Frontal cortex (tissue), 2 donors: Measurements from ENCODE around the genes TCF25 and PRDM7.

GRCh38 chr16:89828603-89829366, 510 bp downstream of the SPIRE2 start:
- RAMPAGE, long total RNA, result no peak

DNA sequence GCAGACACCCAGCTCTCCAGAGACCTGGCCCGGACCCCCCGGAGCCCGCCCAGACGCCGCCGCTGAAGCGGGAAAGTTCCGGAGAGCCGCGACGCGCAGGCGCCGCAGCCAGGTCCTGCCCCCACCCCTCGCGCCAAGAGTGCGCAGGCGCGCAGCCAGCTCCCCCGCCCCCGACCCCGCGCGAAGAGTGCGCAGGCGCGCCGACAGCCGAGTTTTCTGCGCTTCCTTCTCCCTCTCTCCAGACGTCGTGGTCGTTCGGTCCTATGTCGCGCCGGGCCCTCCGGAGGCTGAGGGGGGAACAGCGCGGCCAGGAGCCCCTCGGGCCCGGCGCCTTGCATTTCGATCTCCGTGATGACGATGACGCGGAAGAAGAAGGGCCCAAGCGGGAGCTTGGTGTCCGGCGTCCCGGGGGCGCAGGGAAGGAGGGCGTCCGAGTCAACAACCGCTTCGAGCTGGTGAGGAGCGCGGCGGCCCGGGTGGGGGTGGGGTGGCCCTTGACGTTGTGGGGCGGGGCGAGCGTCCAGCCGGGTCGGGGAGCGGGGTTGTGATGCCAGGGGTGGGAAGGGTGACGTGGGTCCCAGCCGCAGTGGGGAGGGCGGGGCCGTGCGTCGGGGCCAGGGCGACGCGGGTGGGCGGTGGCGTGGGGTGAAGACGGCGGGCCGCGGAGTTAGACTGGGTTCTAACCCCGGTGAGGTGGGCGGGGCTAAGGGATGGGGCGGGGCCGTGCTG, at the start of gene TCF25:
Gene TCF25, plus strand, starts transcription at position 188 of the 729 bp plus-strand sequence.
- RAMPAGE, long total RNA, result start-site peak on the plus strand centred at position 209 of the sequence, 84 bp wide, 1,435 and 445 reads in 2 replicates

- RAMPAGE, long total RNA, result no peak
Observed at GRCh38 chr16:89912692-89913189, 5.9 kb upstream of the MC1R start.

GRCh38 chr16:89949236-89949728, 727 bp downstream of the DEF8 start:
- RAMPAGE, long total RNA, result no peak

DNA sequence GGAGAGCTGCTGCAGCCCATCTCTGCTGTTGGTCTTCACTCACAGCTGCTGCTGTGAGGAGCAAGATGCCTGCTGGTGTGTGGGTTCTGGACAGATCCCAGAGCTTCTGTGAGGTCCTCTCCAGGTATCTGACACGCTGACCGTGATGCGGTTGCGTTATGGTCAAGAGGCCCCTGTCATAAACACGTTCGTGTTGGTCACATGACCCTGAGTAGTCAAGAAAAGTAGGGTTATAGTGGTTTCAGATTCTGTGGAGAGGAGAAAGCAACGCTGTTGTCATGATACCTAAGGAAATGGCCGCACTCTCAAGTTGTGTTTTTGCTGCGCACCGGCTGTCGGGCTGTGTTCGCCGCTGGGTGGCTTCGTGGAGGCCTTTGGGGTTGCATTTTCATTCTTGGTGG, 34.8 kb downstream of the DEF8 start:
- RAMPAGE, long total RNA, result no peak

DNA sequence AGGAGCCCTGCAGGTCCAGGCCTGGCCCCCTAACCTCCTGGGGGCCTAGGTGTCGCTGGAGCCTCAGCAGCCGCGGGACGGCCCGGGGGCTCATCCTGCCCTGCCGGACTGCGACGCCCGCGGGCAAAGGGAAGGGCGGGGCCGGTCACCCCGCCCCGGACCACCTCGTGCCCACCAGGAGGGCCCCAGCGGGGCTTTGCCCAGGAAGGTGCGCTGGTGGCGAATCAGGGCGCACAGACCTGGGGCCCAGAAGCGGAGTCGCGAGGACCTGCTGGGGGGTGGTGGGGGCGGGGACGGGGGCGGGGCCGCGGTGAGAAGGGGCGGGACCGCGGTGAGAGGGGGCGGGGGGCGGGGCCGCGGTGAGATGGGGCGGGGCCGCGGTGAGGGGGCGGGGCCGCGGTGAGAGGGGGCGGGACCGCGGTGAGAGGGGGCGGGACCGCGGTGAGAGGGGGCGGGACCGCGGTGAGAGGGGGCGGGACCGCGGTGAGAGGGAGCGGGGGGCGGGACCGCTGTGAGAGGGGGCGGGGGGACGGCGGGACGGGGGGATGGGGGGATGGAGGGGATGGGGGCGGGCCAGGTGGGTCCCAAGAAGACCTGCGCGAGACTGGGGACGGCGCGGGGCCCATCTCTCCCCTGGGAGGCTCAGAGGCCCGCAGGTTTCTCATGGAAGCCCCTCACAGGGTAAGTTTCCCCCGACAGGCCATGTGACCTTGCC, 25.2 kb downstream of the GAS8 start:
- RAMPAGE, long total RNA, result no peak

- RAMPAGE, long total RNA, result no peak
Observed at GRCh38 chr16:90077189-90078206, at the start of gene PRDM7. Gene PRDM7 (minus strand): TSS chr16:90077331.

GRCh38 chr16:90101987-90102706, 25.0 kb upstream of the PRDM7 start:
- RAMPAGE, long total RNA, result no peak